ENCODE measurements around a stretch of chr1.

DNA sequence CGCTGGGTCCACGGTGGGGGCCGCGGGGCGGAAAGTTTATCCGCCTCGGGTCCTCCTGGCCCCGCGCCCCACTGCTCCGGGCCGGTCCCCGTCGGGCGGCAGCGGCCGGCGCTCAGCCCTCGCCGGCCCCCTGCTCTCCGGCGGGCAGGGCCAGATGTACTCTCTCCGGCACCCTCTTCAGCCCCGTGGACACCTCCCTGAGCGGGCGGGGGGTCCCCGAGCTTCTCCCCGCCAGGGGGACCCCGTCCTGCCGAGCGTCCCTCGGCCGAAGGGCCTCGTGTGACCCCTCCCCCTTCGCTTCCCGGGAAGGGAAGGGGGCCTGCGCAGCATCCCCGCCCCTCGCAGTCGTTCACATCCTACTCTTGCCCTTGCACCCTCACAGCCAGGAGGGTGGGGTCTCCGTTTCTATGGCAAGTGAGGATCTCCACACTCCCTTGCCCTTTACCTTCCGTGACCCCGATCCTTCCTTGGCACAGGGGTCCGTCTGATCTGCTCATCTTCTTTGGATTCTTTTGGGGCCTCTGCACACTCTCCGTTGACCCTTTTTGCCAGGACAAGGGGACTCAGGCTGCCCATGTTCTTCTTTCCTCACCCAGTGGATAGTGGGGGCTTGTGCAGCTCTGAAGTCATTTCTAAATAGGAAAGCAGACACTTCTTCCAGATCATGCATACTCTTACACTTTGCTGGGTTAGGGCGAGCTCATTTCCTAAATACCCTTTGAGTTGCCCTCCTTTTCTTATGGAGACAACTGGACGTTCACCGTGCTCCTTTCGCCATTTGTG is 896 bp downstream of the CAMTA1 start:
- RRBS, 2 experiments: under 1 to 1% methylated on average over 9 of the region's 48 CpGs
CAGE:
- cytosol, long polyA minus RNA: no peak
- cytosol, long polyA plus RNA: no peak
- long polyA plus RNA: no peak
- nucleus, long polyA minus RNA: no peak
- nucleus, long polyA plus RNA: no peak

DNA sequence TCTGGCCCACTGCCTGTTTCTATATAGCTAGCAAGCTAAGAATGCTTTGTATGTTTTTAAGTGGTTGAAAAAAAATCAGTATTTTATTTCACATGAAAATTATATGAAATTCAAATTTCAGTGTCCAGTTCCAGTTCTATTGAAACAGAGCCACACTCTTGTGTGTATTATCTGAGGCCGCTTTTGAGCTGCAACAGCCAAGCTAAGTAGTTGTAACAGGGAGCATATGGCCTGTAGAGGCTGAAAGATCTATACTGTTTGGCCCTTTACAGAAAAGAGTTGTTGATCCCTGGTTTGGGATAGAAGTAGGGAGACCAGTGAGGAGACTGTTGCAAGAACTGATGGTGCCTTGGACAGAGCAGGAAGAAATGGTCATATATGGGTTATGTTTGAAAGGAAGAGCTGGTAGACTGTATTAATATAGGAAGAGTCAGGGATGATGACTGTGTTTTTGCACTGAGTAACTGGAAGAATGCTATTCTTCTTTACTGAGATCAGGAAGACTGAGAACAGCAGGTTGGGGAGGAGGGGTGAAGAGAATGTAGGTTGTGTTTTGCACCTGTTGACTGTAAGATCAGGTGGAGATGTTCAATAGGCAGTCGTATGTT is 96.9 kb downstream of the CAMTA1 start:
- RRBS, 2 experiments: no CpG with 5 or more reads among the region's 2 CpGs
CAGE:
- cytosol, long polyA minus RNA: no peak
- cytosol, long polyA plus RNA: no peak
- long polyA plus RNA: no peak
- nucleus, long polyA minus RNA: no peak
- nucleus, long polyA plus RNA: no peak

DNA sequence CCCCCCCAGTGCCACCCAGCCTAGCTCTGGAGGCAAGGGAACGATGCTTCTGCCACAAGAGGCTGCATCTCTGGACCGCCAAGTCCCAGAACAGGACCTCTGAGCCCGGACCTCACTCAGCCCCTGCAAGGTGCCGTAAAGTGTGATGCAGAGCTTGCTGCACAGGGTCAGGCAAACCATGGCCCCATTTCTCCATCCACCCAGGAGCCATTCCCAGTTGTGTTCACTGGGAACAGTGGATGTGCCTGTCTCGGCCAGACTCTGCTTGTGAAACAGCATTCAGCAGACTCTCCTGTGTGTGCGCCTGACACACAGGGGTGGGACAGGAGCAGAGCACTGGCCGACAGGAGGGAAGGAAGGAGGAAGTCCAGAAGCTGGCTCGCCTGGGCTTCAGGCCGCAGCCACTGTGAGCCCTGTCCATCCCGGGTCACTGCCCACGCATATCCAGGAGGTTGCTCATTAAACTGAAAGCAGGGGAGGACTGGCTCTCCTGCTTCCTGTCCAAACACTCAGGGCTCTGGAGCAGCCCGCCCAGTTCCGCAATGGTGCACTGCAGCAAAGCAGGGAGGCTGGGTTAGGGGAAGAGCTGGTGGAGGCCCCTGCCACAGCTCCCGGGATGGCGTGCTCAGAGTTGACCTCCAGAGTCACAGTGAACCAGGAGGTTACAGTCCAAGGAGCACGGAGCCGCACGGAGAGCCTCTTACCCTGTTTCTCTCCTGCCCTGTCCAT is 218.7 kb upstream of the VAMP3 start:
- RRBS, 2 experiments: no CpG with 5 or more reads among the region's 18 CpGs
CAGE:
- cytosol, long polyA minus RNA: no peak
- cytosol, long polyA plus RNA: no peak
- long polyA plus RNA: no peak
- nucleus, long polyA minus RNA: no peak
- nucleus, long polyA plus RNA: no peak

DNA sequence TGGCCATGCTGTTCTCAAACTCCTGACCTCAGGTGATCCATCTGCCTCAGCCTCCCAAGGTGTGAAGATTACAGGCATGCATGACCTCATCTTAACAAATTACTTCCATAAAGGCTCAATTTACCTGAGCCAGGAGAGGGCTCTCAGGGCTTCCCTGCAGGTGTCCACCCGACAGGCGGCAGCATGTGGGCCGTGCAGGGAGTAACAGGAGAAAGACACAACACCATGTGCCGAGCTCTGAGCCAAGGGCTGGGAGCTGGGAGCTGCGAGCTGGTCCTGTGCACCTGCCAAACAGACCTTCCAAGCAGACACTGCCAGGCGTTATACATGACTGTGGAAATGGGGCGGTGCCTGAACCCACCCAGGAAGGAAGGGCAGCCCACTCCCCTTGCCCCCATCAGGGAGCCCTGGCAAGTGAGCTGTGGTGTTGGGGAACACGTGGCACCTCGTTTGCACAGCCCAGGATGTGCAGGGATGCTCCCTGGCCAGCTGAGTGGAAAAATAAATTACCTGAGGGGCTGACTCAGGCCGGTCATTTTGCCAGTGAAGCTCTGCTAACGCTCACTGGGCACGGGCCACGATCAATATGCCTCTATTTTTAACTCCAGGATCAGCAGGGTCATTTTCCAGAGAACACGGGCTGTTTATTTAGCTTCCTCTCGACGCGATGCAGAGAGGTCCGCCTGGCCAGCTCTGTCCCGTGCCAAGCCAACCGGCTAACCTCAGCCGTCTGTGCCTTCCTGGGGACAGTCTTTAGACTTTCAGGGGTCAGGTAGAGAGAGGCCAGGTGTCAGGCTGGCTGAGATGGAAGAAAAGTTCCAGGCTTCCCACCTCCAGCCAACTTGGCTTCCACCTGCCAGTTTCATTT is 196.9 kb upstream of the VAMP3 start:
- RRBS, 2 experiments: no CpG with 5 or more reads among the region's 21 CpGs
CAGE:
- cytosol, long polyA minus RNA: no peak
- cytosol, long polyA plus RNA: no peak
- long polyA plus RNA: no peak
- nucleus, long polyA minus RNA: no peak
- nucleus, long polyA plus RNA: no peak

GRCh38 chr1:7783759-7783910 is 456 bp upstream of the PER3 start:
- RRBS, 2 experiments: 2 to 5% methylated on average over 1 of the region's 13 CpGs
CAGE:
- cytosol, long polyA minus RNA: no peak
- cytosol, long polyA plus RNA: no peak
- long polyA plus RNA: no peak
- nucleus, long polyA minus RNA: no peak
- nucleus, long polyA plus RNA: no peak

- RRBS, 2 experiments: no CpG with 5 or more reads among the region's 7 CpGs
CAGE:
- cytosol, long polyA minus RNA: no peak
- cytosol, long polyA plus RNA: no peak
- long polyA plus RNA: no peak
- nucleus, long polyA minus RNA: no peak
- nucleus, long polyA plus RNA: no peak
Measured at GRCh38 chr1:7886371-7886725, 33.5 kb upstream of the UTS2 start.

DNA sequence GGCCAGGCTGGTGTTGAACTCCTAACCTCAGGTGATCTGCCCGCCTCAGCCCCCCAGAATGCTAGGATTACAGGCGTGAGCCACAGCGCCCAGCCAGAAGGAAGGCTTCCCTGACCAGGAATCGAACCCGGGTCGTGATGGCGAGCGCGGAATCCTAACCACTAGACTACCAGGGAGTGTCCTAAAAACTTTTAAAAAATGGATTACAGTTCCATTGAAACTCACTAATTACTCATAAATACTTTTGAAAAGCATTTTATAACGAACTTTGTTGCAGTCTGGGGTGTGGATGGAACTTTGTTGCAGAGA is 10.5 kb downstream of the TNFRSF9 start:
- RRBS, 2 experiments: no CpG with 5 or more reads among the region's 10 CpGs
CAGE:
- cytosol, long polyA minus RNA: no peak
- cytosol, long polyA plus RNA: no peak
- long polyA plus RNA: no peak
- nucleus, long polyA minus RNA: no peak
- nucleus, long polyA plus RNA: no peak

DNA sequence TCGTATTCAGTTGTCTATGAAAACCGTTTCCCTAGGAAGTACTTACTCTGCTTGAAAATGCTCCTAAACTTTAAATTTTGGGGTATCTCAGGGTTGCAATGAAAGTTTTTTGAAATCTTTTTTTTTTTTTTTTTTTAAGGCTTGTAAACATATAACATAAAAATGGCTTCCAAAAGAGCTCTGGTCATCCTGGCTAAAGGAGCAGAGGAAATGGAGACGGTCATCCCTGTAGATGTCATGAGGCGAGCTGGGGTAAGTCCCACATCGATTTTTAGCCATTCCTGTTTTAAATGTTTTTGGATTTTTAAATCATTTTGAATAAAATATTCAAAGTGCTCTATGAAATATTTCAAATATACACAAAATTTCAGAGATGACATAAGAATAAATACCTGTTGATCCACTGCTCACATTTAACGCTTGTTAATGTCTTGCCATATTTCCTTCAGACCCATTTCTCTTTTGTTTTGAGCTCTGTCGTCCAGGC is 1.2 kb downstream of the PARK7 start:
- RRBS, 2 experiments: no CpG with 5 or more reads among the region's 7 CpGs
CAGE:
- cytosol, long polyA minus RNA: no peak
- cytosol, long polyA plus RNA: no peak
- long polyA plus RNA: no peak
- nucleus, long polyA minus RNA: no peak
- nucleus, long polyA plus RNA: no peak

- RRBS, 2 experiments: no CpG with 5 or more reads among the region's 13 CpGs
CAGE:
- cytosol, long polyA minus RNA: no peak
- cytosol, long polyA plus RNA: no peak
- long polyA plus RNA: no peak
- nucleus, long polyA minus RNA: no peak
- nucleus, long polyA plus RNA: no peak
Measured at GRCh38 chr1:8023108-8024325, 2.6 kb downstream of the ERRFI1 start.

DNA sequence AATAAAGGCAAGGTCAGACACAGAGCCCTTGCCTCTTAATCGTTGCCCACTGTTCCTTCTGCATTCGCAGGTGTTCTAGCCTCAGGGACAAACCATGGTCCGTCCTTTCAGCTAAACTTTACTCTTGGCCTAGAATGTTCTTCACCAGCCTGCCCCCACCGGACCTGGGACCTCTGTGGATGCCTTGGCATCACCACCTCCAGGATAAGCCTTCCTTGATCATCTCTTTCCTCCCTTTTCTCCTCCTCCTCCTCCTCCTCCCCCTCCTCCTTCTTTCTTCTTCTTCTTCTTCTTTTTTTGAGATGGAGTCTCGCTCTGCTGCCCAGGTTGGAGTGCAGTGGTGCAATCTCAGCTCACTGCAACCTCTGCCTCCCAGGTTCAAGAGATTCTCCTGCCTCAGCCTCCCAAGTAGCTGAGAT is 40.3 kb upstream of the ERRFI1 start:
- RRBS, 2 experiments: no CpG with 5 or more reads among the region's 5 CpGs
CAGE:
- cytosol, long polyA minus RNA: no peak
- cytosol, long polyA plus RNA: no peak
- long polyA plus RNA: no peak
- nucleus, long polyA minus RNA: no peak
- nucleus, long polyA plus RNA: no peak

- RRBS, 2 experiments: no CpG with 5 or more reads among the region's 13 CpGs
CAGE:
- cytosol, long polyA minus RNA: no peak
- cytosol, long polyA plus RNA: no peak
- long polyA plus RNA: no peak
- nucleus, long polyA minus RNA: no peak
- nucleus, long polyA plus RNA: no peak
Measured at GRCh38 chr1:8259144-8260072, 58.5 kb upstream of the SLC45A1 start.

DNA sequence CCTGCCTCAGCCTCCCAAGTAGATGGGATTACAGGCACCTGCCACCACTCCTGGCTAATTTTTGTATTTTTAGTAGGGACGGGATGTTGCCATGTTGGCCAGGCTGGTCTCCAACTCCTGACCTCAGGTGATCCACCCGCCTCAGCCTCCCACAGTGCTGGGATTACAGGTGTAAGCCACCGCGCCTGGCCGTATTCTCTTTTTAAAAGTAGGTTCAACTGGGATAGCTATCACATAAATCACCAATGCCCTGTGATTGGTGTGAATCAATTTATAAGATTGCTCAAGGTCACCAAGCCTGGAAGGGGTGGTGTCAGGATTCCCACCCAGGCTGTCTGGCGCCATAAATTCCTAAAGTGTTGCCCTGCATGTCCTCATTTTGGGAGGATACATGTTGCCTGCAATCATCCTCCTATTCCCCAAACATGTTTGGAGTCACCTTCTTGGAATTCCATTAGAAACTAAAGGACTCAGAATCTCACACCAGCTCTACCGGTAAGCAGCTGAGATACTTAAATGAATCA is 54.3 kb upstream of the SLC45A1 start:
- RRBS, 2 experiments: no CpG with 5 or more reads among the region's 7 CpGs
CAGE:
- cytosol, long polyA minus RNA: no peak
- cytosol, long polyA plus RNA: no peak
- long polyA plus RNA: no peak
- nucleus, long polyA minus RNA: no peak
- nucleus, long polyA plus RNA: no peak

DNA sequence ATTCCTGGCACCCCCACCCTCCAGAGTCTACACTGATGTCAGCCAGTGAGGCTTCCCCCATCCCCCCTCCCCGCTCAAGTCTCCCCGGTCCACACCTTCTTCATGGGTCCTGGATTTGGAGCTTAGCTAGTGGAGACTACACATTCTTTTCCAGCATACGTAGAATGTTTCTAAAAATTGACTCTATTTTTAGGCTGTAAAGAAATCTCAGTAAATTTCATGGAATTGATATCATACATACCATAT is 24.7 kb upstream of the SLC45A1 start:
- RRBS, 2 experiments: no CpG with 5 or more reads among the region's 3 CpGs
CAGE:
- cytosol, long polyA minus RNA: no peak
- cytosol, long polyA plus RNA: no peak
- long polyA plus RNA: no peak
- nucleus, long polyA minus RNA: no peak
- nucleus, long polyA plus RNA: no peak

GRCh38 chr1:8343185-8344036 is 25.5 kb downstream of the SLC45A1 start:
- RRBS, 2 experiments: 2% methylated on average over 5 of the region's 45 CpGs; no CpG with 5 or more reads in 1 of the 2 experiments
CAGE:
- cytosol, long polyA minus RNA: no peak
- cytosol, long polyA plus RNA: no peak
- long polyA plus RNA: no peak
- nucleus, long polyA minus RNA: no peak
- nucleus, long polyA plus RNA: no peak

GRCh38 chr1:8382701-8383403 is 64.9 kb downstream of the SLC45A1 start:
- RRBS, 2 experiments: no CpG with 5 or more reads among the region's 10 CpGs
CAGE:
- cytosol, long polyA minus RNA: no peak
- cytosol, long polyA plus RNA: no peak
- long polyA plus RNA: no peak
- nucleus, long polyA minus RNA: no peak
- nucleus, long polyA plus RNA: no peak

DNA sequence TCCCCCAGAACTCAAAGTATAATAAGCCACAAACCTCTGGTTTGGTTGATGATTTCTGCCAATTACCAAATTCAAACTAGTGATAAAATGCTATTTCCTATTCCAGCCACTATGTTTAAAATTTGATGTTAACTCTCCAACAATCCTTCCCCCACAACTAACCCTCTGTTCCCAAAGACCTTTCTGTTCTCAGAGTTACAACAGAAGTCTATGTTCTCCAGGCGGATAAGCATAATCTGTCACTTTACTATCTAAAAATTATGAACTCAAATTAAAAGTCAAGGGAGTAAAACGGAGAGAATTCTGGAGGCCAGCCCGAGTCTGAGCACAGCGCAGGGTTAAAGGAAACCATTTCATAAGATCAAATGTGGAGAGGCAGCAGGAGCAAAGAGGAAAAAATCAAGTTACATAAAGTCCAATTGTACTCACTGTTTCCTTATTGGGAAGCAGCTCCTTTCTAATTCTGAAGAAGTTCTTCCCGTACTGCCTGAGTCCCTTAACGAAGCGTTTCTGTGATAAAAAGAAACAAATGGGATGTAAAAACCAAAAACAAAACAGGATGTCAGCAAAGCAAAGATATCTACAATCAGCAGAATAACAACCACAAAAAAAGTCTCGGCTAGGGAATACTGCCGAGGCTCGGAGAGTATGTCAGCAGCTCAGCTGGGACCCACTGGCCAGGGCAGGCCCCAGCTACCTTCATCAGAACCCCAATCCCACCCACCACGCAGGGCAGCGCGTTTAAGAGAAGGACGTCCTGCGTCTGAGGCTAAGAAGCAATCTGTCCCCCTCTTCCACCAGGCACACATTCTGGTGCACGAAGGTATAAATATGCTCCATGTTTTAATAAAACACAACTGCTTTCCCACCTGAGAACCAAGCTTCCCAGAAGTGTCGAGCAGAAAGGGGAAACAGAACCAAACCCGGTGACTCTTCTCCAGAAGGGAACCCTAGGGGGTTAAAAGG is 104.7 kb downstream of the SLC45A1 start:
- RRBS, 2 experiments: 5 to 20% methylated on average over 1 of the region's 18 CpGs
CAGE:
- cytosol, long polyA minus RNA: start-site peak on the minus strand centred at position 425 of the sequence, 9 bp wide, 42 reads
- cytosol, long polyA plus RNA: no peak
- long polyA plus RNA: no peak
- nucleus, long polyA minus RNA: no peak
- nucleus, long polyA plus RNA: no peak

- RRBS, 2 experiments: no CpG with 5 or more reads among the region's 2 CpGs
CAGE:
- cytosol, long polyA minus RNA: no peak
- cytosol, long polyA plus RNA: no peak
- long polyA plus RNA: no peak
- nucleus, long polyA minus RNA: no peak
- nucleus, long polyA plus RNA: no peak
Measured at GRCh38 chr1:8595072-8595421, 222.4 kb downstream of the RERE start.

DNA sequence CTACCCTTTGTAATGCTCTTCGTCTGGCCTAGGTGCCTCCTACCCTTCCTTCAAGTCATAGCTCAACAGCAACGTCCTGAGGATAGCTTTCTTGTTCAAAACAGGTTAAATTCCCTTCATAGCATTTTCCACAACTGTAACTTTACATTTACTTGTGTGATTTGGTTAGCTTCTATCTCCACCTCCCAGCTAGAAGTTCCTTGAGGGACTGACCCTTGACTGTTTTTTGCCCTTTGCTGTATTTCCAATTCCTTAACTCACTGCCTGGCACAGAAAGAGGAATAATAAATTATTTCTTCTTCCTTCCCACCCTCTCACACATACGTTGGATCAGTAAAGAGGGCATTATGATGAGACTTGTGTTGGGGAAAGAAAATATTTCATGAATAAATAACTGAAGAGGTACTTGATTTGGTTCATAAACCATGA is 152.3 kb downstream of the RERE start:
- RRBS, 2 experiments: no CpG with 5 or more reads among the region's 3 CpGs
CAGE:
- cytosol, long polyA minus RNA: no peak
- cytosol, long polyA plus RNA: no peak
- long polyA plus RNA: no peak
- nucleus, long polyA minus RNA: no peak
- nucleus, long polyA plus RNA: no peak

- RRBS, 2 experiments: no CpG with 5 or more reads among the region's 7 CpGs
CAGE:
- cytosol, long polyA minus RNA: no peak
- cytosol, long polyA plus RNA: no peak
- long polyA plus RNA: no peak
- nucleus, long polyA minus RNA: no peak
- nucleus, long polyA plus RNA: no peak
Measured at GRCh38 chr1:8815342-8816319, 1.8 kb downstream of the RERE start.

- RRBS, 2 experiments: 46 to 53% methylated on average over 2 to 4 of the region's 9 CpGs
CAGE:
- cytosol, long polyA minus RNA: no peak
- cytosol, long polyA plus RNA: no peak
- long polyA plus RNA: no peak
- nucleus, long polyA minus RNA: no peak
- nucleus, long polyA plus RNA: no peak
Measured at GRCh38 chr1:8825983-8826373, 8.5 kb upstream of the RERE start.